SK-N-MC (cell line): ENCODE measurements around the gene RASA1.

- RRBS = no CpG with 5 or more reads among the region's 1 CpG
Observed at GRCh38 chr5:79787293-79787737, 97.7 kb downstream of the CMYA5 start.

- RRBS = no CpG with 5 or more reads among the region's 7 CpGs
Observed at GRCh38 chr5:80083430-80083857, 48.3 kb downstream of the THBS4 start.

- RRBS = no CpG with 5 or more reads among the region's 5 CpGs
Observed at GRCh38 chr5:80147183-80147511, 108.7 kb downstream of the SERINC5 start.

- RRBS = no CpG with 5 or more reads among the region's 8 CpGs
Observed at GRCh38 chr5:80153392-80154217, 102.2 kb downstream of the SERINC5 start.

DNA sequence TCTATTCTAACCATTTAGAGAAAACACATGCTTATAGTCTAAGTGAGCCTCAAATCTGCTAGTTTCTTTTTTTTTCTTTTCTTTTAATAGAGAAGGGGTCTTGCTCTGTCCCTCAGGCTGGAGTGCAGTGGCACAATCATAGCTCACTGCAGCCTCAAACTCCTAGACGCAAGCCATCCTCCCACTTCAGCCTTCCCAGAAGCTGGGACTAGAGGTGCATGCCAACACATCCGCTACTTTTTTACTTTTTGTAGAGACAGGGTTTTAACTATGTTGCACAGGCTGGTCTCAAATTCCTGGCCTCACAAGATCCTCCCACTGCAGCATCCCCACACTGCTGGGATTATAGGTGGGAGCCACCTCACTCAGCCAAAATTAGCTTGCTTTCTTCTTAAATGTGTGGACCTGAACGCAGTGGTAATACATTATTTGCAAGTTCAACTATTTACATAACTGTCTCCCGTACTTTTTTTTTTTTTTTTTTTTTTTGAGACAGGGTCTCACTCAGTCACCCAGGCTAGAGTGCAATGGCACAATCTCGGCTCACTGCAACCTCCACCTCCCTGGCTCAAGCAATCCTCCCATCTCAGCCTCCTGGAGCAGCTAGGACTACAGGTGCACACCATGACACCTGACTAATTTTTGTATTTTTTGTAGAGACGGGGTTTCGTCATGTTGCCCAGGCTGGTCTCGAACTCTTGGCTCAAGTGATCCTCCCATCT is 66.0 kb downstream of the SERINC5 start:
- RRBS = no CpG with 5 or more reads among the region's 8 CpGs

DNA sequence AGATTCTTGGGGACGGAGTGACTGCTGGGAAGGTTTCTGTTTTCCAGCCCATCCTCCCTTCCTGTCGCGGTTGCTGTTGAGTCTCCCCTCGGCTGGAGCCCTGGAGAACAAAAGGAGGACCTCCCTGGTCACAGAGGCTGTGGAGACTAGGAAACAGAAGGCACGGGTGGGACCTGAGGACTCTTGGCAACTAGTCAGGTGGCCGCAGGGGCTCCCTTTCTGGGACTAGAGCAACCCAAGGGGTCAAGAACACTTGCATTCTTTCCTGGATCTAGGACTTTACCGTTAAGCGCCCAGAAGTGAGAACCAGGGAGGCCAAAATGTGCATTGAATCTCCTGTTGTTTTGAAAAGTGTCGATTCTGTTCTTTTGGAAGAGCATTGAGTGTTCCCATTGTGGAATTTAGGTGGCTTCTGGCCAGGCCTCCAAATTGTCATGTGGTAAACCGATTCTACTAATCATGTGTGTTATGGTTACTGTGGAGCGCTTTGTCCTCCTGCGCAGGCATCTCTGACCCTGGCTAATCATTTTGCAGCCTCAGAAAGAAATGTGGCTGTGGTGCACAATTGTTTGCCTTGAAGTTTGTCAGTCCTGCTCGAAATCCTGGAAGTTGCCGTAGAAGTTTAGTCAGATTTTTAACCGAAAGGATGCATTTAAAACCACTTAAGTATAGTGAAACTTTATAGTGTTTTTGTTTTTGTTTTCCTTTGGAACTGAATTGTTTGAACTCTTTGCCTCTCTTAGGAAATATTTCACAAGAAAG is 121.2 kb downstream of the RASGRF2 start:
- RRBS = no CpG with 5 or more reads among the region's 15 CpGs

DNA sequence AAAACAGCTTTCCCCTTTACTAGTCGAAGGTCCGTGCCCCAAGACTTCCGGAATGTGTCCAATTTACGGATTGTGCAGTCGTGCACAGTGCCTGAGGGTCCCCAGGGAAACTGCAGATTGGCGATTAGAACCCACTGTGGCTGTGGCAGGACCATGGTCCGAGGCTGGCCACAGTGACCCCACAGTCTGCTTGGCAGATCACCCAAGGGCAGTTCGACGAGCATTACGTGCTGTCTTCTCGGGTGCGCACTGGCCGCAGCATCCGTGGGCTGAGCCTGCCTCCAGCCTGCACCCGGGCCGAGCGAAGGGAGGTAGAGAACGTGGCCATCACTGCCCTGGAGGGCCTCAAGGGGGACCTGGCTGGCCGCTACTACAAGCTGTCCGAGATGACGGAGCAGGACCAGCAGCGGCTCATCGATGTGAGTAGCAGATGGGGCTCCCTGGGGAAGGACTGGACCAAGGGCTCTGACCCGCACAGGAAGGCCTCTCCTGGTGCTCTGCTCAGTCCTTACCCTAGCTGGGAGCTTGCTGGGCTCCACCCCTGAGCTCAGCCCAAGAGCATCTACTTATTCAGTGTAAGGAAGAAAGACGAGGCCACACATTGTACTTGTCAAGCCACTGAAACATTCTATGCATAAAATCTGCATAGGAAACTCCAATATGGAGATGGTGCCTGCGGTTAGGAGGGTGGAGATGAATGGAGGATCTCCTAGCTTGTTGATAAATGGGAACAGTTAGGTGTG is 21.8 kb downstream of the CKMT2 start:
- RRBS = no CpG with 5 or more reads among the region's 26 CpGs

- RRBS = no CpG with 5 or more reads among the region's 12 CpGs
Observed at GRCh38 chr5:81738766-81739267, 12.1 kb downstream of the SSBP2 start.

DNA sequence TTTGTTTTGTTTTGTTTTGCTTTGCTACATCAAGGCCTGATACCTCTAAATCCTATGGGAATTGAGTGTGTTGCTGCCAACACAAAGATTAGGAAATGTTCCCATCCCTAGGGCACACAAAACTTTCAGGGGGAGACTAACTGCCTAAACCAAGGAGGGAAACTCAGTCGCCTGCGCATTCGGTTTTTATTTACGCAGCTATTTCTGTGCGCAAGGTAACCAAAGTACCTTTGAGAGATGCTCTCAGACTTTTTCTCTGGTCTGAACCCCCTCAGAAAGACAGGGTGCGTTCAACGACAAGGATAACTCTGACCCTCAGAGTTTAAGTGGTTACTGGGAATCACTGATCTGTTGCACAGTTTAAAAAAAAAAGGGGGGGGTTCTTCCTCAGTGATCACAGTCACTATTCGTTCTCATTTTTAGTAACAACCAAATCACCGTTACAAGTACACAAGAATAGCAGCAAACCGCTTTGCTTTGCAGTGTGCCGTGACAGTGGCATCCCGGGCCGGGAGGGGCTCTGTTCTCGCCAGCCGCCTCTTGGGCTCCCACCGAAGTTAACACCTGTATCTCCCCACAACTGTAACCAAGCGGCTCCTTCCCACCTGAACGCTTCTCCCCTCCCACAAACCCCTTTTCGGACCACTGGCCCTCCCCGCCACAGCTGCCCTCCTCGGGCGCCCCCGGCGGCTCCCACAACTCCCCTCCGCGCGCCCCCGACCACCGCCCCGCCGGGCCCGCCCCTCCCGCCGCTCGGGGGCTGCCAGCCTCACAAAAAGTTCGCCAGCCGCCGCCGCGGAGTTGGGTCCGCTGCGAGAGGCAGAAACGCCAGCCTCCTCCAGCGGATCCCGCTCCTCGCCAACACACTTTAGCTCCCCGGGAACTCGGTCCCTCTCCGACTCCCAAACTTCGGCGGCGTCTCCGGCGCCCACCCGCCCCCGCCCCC is 1.3 kb downstream of the SSBP2 start:
- RRBS = 2% methylated on average over 19 of the region's 56 CpGs

- RRBS = no CpG with 5 or more reads among the region's 3 CpGs
Observed at GRCh38 chr5:81763326-81763827, 12.5 kb upstream of the SSBP2 start.

- RRBS = 19% methylated on average over 6 of the region's 32 CpGs
Observed at GRCh38 chr5:81852282-81853384, 101.7 kb upstream of the SSBP2 start.

- RRBS = no CpG with 5 or more reads among the region's 4 CpGs
Observed at GRCh38 chr5:82277247-82277589, 936 bp downstream of the RPS23 start.

- RRBS = no CpG with 5 or more reads among the region's 3 CpGs
Observed at GRCh38 chr5:83157078-83157571, 79.8 kb downstream of the XRCC4 start.

DNA sequence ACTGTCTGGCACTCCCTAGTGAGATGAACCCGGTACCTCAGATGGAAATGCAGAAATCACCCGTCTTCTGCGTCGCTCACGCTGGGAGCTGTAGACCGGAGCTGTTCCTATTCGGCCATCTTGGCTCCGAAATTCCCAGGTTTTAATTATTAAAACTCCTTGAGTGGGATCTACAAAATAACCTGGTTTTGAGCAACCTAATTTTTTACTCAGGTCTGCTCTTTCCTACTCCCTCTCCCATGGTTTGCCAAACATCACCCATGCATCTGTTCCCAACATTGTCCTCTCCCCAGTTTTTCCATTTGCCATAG is 7.9 kb upstream of the VCAN start:
- RRBS = no CpG with 5 or more reads among the region's 8 CpGs

DNA sequence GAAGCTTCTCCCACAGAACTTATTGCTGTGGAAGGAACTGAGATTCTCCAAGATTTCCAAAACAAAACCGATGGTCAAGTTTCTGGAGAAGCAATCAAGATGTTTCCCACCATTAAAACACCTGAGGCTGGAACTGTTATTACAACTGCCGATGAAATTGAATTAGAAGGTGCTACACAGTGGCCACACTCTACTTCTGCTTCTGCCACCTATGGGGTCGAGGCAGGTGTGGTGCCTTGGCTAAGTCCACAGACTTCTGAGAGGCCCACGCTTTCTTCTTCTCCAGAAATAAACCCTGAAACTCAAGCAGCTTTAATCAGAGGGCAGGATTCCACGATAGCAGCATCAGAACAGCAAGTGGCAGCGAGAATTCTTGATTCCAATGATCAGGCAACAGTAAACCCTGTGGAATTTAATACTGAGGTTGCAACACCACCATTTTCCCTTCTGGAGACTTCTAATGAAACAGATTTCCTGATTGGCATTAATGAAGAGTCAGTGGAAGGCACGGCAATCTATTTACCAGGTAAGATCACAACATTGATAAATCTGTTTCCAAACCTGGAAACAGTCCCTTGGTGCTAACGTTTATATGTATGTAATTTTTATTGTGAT is 70.3 kb downstream of the VCAN start:
- RRBS = no CpG with 5 or more reads among the region's 8 CpGs

GRCh38 chr5:83580700-83581900 is 109.6 kb downstream of the VCAN start:
- RRBS = no CpG with 5 or more reads among the region's 8 CpGs

DNA sequence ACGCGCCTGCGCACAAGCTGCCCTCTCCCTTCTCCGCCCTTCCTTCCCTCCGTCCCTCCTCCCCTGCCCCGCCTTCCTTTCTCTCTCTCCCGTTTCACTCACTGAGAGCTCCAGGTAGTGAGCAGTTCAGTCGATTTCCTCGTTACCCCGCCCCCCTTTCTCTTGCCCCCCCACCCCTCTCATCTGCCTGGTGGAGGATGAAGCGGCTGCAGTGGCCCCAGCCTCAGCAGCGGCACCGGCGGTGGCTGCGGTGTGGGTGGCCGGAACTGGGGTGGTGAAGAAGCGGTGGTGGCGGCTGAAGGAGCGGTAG is at the start of gene RASA1:
Gene RASA1 (plus strand): TSS at position 97 of the 310 bp plus-strand sequence.
- RRBS = no CpG with 5 or more reads among the region's 19 CpGs

DNA sequence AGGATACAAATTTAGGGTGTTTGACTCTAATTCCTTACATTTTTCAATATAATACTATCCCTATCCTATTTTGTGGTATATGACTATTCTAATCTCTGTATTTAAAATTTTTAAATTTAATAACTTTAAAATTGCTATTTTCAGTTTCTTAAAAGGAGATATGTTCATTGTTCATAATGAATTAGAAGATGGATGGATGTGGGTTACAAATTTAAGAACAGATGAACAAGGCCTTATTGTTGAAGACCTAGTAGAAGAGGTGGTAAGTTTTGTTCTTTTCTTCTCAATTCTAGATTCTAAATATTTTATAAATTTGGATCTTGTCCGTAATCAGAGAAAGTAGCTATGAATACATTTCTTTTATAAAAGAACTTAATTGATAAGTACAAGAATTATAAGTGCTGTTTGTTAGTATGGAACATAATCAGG is 70.2 kb downstream of the RASA1 start:
- RRBS = no CpG with 5 or more reads among the region's 1 CpG